H4 (cell line): ENCODE measurements around the genes SEC23A and LRFN5.

GRCh38 chr14:35366205-35366689, 38.3 kb downstream of the NFKBIA start:
- RAMPAGE, long total RNA: no peak

DNA sequence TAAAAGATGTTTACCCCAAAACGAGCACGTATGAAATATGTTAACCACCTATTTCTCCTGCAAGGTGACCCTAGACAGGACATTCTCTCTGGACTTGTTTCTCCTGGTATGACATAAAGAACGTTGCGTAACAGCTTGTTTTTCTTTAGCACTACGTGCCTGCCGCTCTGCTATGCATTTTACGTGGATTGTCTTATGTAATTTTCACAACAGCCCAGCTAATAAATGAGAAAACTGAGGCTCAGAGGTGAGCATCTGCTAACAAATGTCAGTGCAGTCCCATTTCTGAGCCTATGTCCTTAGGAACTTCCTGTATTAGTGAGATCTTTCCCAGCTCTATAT, 3.8 kb downstream of the NFKBIA start:
- RAMPAGE, long total RNA: no peak

- RAMPAGE, long total RNA: no peak
These were observed 2.4 kb upstream of the NFKBIA start for GRCh38 chr14:35406828-35407436.

DNA sequence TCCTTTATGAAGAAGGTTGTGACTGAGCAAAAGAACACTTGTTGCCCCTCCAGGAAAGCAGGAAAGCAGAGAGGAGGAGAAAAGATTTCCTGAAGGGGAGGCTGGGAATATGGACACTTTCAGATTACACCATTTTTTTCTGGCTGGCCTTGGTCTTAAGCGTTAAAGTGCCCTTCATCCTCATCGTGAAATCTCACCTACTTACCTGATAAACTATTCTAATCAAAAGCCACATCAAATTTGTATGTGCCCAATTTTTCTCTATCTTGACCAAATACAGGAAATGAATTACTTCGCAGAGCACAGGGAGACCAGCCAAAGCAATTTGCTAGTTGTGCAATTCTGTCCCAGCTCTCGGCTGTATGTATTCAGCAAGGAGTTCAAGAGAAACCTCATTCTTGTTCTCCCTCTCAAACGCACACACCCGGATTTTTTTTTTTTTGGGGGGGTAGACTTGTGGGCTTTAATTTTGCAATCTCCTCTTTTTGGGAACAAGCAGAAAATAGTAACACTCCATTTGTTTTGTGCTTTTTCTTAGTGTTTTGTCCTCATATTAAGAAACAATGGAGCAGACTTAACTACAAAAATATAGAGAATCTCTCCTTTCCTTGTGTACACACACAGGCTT, 64.4 kb downstream of the MBIP start:
- RAMPAGE, long total RNA: no peak

DNA sequence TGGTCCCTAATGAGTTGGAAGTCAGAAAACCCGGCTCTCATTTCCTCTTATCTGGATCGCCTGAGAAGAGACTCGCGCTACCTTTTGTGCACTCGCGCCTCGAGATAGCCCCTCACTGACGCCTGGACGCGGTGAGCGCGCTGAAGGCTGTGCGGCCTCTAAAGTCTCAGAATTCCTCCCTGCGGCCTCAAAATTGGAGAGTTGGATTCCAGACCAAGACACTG, 7.0 kb downstream of the NKX2-1 start:
- RAMPAGE, long total RNA: no peak

GRCh38 chr14:36657364-36657809, 4.3 kb upstream of the PAX9 start:
- RAMPAGE, long total RNA: no peak

GRCh38 chr14:37198223-37198739, 544 bp downstream of the MIPOL1 start:
- RAMPAGE, long total RNA: no peak

- RAMPAGE, long total RNA: no peak
These were observed 6.7 kb downstream of the FOXA1 start for GRCh38 chr14:37588104-37588898.

DNA sequence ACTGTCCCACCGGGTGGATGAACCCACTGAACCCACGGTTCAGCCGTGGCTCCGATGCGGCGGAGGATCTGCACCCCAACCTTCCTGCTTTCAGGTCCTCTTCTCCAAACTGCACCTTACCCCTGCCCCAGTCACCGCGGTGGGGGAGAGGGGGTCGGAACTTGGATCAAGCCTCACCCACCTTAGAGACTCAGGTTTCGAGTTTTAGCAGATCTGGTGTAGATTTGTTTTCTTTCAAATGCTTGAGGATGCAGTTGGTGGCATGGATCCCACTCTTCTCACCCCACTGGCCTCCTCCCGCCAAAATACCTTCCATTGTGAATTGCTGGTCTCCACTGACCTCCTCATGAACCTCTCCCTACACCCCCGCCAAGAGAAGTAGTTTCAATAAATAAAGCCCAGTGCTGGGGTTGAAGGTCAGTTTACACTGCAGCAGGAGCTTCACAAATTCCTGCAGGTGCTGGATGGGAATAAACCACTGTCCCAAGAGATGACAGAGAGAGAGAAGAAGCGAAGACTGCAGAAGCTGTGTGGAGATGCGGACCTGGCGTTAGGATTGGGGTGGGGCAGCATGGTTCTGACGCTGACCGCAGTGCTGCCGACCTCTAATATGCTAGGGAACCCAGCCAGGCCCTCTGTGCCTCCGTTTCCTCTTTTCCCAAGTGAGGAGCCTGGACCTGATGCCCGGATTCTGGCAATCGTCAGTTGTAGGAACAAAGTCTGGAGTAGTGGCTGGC, 7.3 kb downstream of the TTC6 start:
- RAMPAGE, long total RNA: no peak

DNA sequence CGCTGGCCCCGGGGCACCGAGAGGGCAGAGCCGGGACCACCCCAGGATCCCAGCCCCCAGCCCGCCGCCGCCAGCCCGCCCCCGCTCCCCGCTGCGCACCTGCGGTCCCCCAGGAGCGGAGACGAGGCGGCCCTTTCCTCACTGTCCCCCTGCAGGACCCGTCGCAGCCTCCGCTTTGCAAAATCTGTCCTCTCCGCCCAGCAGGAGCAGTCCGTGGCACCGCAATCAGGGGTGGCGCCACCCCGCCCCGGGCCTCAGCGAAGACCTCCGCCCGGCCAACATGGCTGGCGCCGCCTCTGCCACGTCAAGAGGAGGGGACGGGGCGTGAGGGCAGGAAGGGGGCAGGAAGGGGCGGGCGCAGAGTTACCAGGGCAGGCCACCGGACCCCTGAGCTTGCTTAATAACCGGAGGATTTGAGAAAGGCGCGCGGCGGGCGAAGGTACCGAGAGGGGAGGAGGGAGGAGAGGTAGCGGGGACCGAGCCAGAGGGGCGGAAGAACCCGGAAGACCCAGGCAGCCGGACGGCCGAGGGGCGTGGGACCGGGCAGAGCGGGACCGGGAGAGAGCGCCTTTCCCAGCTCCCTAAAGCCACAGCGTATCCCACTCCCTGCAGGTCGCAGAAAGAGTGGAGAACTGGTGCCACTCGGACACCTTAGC, at the start of gene SEC23A:
Gene SEC23A, minus strand, starts transcription at position 303 of the 656 bp plus-strand sequence.
- RAMPAGE, long total RNA: start-site peak on the minus strand centred at position 261 of the sequence, 92 bp wide, 261 reads

DNA sequence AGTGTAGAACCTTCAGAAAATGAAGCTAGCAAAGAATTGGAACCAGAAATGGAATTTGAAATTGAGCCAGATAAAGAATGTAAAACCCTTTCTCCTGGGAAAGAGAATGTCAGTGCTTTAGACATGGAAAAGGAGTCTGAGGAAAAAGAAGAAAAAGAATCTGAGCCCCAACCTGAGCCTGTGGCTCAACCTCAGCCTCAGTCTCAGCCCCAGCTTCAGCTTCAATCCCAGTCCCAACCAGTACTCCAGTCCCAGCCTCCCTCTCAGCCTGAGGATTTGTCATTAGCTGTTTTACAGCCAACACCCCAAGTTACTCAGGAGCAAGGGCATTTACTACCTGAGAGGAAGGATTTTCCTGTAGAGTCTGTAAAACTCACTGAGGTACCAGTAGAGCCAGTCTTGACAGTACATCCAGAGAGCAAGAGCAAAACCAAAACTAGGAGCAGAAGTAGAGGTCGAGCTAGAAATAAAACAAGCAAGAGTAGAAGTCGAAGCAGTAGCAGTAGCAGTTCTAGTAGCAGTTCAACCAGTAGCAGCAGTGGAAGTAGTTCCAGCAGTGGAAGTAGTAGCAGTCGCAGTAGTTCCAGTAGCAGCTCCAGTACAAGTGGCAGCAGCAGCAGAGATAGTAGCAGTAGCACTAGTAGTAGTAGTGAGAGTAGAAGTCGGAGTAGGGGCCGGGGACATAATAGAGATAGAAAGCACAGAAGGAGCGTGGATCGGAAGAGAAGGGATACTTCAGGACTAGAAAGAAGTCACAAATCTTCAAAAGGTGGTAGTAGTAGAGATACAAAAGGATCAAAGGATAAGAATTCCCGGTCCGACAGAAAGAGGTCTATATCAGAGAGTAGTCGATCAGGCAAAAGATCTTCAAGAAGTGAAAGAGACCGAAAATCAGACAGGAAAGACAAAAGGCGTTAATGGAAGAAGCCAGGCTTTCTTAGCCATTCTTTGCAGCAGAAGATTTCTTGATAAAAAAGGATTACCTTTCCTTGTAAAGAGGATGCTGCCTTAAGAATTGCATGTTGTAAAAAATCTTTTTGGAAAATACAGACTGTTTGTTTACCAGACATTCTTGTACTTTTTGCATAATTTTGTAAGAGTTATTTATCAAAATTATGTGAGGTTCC, 6.3 kb downstream of the PNN start:
- RAMPAGE, long total RNA: no peak

DNA sequence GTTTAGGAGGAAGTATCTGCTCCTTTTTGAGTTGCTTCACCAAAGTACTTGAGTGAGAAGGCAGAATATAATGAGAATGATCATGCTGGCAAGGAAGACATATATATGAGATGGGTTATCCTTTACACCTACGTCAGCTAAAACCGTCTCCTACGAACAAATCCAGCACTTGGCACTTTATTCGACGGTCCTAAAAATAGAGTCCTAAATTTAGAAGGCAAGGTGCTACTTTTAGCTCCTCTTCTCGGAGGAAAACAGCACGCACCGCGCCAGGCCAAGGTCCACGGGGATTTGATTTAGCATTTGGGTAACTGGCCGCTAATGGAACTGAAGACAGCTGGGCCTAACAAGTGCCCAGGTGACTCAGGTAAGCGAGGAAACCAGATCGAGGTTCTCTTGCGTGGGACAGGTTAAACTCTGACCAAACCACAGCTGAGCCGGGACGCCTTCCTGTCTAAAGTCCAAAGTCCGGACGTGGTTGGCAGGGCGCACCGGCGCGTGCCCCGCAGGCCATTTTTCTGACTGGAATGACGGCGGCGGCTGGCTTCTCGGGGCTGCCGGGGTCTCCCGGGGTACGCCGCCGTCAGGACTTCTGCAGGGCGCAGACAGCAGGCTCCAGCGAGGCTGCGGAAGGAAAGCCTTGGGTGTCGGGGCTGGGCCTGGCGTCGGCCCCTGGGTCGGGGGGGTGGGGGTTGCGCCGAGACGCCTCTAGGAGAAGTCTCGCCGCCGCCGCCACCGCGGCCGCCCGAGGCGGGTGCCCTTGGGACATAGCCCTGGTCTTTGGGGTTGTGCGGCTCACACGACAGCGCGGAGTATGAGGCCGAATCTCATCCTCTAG, 32.7 kb downstream of the MIA2 start:
- RAMPAGE, long total RNA: no peak

DNA sequence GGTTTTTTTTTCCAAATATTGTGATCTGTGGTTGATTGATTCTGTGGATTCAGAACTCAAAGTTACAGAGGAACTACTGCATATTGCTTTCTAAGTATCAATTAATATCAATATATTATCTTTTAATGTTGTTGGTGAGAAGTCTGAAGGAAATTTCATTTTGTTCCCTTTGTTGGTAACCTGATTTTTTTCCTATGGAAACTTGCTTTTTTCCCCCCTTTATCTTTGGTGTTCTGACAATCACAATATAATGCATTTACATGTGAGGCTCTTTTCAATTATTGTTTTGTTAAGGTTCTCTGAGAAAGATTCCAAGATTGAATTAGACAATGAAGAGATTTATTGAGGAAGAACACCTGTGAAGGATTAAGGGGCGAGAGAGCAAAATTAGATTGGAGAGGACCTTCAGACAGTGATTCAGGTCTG, 64.4 kb downstream of the FBXO33 start:
- RAMPAGE, long total RNA: no peak

DNA sequence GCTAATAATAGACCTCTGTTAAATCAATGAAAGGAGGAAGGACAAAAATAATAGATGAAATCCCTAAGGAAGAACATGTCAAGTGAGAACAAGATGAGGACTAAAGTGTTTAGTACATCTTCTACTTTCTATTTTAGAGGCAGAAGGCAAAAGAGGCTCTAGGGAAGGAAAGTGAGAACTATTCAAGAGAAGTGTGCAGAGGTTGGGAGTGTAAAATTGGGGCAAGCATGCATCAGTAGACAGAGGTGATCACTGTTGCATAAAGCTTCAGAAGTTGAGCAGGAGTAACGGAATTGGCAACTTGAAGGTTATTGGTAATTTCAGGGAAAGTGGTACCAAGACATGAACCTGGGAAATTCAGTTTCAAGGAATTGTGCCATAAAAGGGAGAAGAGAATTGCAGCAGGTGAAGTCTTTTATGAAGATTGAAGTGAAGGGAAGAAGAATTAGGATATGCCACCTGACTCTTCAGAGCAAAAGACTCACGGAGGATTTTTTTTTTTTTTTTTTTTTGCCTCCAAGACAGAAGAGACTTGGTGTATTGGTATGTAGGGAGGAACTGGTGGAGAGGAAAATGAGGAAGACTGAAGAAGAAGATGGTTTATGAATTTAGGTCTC, 57.1 kb upstream of the FBXO33 start:
- RAMPAGE, long total RNA: no peak

DNA sequence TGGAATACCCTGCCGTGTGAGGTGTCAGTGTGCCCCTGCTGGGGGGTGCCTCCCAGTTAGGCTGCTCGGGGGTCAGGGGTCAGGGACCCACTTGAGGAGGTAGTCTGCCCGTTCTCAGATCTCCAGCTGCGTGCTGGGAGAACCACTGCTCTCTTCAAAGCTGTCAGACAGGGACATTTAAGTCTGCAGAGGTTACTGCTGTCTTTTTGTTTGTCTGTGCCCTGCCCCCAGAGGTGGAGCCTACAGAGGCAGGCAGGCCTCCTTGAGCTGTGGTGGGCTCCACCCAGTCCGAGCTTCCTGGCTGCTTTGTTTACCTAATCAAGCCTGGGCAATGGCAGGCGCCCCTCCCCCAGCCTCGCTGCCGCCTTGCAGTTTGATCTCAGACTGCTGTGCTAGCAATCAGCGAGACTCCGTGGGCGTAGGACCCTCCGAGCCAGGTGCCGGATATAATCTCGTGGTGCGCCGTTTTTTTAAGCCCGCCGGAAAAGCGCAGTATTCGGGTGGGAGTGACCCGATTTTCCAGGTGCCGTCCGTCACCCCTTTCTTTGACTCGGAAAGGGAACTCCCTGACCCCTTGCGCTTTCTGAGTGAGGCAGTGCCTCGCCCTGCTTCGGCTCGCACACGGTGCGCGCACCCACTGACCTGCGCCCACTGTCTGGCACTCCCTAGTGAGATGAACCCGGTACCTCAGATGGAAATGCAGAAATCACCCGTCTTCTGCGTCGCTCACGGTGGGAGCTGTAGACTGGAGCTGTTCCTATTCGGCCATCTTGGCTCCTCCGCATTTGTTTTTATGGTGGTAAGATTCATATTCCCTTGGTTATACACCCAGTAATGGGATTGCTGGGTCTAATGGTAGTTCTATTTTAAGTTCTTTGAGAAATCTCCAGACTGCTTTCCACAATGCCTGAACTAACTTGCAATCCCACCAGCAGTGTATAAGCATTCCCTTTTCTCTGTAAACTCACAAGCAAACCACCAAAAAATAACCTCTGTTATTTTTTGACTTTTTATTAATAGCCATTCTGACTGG, 652.2 kb upstream of the LRFN5 start:
- RAMPAGE, long total RNA: no peak

DNA sequence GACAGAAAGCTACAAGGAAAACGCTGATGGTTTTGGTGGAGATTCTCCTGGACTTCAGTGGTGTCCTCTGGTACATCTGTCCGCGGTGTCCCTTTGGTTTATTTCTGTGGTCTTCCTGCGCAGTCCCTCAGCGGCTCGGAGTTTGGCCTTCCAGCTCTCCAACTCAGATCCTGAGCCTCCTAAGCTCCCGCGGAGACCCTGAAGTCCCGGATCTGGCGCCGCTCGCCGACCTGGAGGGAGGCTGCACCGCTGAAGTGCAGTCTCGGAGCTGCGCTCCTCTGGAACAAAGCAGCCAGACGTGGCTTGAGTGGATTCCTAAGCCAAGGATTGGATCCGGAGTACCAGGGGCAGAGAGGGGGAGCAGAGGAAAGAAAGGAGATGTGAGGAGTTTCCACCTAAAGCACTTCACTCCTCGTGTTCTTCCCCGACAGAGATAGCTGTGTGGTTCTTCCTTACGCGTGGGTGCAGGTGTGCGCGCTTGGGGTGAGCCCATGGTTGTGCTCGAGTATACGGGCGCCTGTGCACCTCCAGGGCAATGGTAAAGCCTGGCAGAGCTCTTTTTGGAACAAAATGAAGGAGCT, 1.4 kb upstream of the LRFN5 start:
- RAMPAGE, long total RNA: no peak

DNA sequence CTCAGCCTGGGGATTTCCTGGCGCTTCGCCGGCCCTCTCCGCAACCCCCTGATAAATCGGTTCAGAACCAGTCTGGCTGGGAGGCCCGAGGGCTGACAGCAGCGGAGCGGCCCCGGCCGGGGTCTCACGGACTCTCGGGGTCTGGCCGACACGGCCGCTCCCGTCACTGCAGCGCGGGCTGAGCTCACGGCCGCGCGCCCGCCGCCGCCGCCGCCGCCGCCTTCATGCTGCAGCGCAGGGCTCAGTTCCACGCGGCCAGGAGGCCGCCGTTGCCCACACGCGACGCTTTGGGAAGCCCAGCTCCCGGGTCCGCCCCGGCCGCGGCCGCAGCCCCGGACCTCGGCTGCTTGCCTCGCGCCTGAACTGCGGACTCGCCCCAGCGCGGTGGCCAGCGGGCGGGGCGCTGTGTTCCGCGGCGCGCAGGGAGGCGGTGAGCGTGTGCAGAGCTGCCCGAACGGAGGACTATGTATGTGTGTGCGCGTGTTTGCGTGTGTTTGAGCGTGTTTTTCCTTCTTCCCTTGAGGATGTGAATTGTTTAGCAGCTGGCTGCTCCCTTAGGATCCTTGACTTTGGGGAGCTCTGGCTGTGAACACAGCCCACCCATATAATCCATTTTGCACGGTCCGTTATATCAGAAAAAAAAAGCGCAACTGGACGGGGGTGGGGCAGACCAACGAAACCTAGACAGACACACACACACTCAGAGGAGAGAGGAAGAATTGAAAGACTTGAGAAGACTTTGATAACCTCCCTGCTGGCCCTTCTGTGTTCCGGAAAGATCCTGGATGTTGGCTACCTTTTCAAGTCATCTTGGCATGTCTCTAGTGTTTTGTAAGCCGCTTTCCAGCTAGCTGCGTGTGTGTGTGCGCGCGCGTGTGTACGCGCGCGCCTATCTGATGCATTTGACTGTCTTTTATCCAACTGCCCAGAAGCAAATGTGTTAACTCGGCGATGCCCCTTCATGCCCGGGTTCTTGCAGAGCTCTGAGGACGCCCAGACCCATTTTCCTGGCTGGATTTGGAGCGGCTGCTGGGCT, at the start of gene LRFN5:
Gene LRFN5, plus strand, starts transcription at position 207 of the 1,036 bp plus-strand sequence.
- RAMPAGE, long total RNA: no peak

GRCh38 chr14:44963240-44963477, 1.2 kb downstream of the TOGARAM1 start:
- RAMPAGE, long total RNA: no peak

DNA sequence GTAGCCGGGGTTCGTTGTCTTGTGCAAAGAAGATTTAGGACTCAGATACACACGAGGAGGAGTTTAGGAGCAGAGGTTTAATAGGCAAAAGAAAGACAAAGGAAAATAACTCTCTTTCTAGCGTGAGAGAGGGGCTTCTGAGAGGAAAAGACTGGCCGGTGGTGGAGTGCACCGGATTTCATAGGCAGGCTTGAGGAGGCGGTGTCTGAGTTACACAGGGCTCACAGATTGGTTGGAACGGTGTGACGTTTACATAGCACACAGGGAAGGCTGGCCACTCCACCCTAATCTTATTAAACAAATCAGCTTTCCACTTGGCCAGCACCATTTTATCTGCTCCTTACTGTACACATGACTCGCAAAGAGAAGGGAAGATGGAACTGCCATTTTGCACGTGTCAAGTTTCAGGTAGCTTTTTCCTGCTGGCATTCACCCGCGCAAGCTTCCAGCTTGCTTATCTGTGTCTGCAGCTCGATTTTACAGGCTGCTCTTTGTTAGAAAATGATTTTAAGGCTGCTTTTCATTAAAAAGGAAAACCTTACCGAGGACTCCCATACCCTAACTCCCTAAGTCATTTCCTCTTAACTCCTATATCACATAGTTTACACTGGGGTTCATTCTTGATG, 587.7 kb downstream of the RPL10L start:
- RAMPAGE, long total RNA: no peak

GRCh38 chr14:46734114-46734670, 82.6 kb upstream of the RPL10L start:
- RAMPAGE, long total RNA: no peak